NB4 (cell line): ENCODE measurements around a stretch of chr17.

DNA sequence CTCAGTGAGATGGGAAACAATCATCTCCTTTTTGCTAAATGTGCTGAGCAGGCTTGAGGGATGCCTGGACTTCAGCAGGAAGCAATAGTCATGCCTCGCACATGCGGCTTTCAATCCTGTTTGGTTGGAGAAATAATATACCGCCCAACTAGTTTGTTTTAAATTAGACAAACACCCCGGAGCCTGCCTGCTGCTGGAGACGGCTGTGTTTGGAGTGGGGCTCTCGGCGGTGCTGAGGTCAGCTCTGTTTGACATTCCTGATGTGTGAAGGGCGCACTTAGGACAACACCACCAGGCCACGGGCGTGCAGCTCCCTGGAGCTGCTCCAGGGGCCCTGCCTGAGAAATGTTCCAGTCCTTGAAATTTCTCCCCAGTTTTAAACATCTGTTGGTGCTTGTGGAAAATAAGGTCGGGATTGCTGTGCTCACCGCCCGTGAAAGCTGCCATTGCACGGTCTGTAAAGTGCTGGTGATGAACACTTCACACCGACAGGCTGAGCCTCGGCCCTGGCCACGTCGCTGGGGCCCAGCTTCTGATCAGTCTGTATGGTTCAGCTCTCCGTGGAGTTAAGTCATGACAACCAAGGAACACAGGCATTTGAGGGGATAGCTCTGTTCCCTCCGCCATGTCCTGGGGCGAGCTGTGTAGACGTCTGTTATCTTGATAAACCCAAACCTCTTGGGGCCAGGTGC lies 110.4 kb downstream of the METRNL start:
- RRBS, result no CpG with 5 or more reads among the region's 22 CpGs

DNA sequence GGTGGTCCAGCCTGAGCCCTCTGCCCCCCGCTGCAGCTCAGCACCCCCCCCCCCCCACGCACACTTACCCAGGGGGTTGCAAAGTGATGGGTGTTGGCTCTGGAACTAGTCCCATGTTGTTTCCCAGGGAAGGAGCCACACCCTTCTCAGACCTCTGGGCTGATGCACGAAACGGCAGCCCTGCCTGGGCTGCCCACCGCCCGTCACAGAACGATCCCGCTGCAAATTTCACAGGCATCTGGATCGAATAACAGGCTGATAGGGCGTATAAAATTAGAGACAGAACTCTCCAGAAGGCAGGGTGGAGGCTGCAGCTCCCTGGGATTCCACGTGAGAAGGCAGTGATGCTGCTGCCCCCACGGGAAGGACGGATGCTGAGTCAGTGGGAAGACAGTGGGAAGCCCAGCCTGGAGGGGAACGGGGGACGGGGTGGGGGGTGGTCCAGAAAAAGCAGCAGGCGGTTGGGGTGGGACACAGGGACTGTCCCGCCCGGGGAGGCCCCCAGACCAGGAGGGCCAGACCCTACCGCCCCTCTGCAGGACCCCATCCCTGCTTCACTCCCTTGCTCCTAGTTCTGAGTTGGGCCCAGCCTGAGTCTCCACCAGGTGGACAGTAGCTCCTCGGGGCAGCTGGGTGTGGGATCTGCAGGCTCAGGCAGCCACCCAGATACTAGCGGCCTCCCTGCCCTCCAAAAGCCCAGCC lies 117.6 kb downstream of the METRNL start:
- RRBS, result no CpG with 5 or more reads among the region's 21 CpGs